Heart right ventricle (tissue), 2 donors: ENCODE results near the gene CDK4.

DNA sequence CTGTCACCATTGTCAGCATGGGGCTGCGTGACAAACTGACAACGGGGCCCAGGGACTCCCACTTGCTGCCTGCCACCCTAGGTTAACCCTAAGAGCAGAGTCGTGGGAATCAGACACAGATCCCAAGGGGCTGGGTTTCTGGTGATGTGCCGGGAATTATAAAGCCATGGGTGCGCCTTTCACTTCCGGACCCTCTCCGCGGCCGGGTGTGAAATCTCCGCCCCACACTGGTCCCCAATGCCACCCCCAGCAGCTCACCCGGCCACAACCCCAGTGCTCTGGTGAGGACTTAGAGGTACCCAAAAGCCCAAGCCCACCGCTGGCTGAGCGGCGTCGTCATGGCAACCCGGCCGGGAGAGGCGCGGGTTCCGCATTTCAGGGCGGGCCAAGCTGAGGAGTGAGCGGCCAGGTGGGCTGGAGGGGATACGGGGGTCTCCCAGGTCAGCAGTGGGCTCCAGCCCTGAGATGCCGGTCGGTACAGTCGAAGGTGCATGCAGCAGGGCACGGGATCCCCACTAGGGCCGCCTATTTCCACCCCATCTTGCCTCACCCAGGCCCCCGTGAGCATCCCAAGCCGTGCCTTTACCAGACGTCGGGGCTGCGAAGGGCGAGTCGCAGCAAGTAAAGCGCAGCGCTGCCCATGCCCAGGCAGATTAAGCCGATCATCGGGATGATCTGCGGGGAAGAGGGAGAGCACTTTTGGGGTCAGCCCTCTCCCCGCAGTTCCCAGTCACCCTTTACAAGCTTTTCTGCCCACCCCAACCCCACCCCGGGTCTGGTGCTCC is 705 bp downstream of the NDUFA4L2 start:
- PRO-cap, 2 experiments: no peak in any of the 2 experiments

- PRO-cap, 2 experiments: no peak in any of the 2 experiments
Observed at GRCh38 chr12:57255800-57256961, 5.2 kb upstream of the STAC3 start.

- PRO-cap, 2 experiments: no peak in any of the 2 experiments
Observed at GRCh38 chr12:57297640-57298311, 46.8 kb upstream of the STAC3 start.

GRCh38 chr12:57408474-57408854 is 22.4 kb downstream of the R3HDM2 start:
- PRO-cap, 2 experiments: no peak in any of the 2 experiments

DNA sequence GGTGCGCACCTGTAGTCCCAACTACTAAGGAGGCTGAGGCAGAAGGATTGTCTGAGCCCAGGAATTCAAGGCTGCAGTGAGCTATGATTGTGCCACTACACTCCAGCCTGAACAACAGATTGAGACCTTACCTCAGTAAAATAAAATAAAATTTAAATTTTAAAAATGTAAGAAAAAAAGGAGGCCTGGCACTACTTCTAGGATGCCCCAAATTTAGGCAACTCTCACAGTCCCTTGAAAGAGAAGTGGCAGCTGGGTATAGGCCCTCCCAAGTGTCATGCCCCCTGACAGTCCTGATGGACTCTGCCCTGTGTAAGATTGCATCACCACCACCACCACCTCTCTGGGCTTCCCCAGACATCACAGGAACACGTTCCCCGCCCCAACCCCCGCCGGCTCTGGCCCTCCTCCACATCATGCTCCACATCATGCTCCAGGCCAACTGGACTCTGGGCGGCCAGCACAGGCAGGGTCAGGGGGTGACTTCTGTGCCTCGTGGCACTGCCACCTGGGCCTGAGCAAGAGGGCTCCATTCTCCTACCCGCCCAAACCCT is 747 bp upstream of the INHBE start:
- PRO-cap, 2 experiments: no peak in any of the 2 experiments

DNA sequence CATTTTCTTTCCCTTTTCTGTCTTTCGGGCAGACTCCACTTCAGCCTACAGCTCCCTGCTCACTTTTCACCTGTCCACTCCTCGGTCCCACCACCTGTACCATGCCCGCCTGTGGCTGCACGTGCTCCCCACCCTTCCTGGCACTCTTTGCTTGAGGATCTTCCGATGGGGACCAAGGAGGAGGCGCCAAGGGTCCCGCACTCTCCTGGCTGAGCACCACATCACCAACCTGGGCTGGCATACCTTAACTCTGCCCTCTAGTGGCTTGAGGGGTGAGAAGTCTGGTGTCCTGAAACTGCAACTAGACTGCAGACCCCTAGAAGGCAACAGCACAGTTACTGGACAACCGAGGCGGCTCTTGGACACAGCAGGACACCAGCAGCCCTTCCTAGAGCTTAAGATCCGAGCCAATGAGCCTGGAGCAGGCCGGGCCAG is 972 bp downstream of the INHBE start:
- PRO-cap, 2 experiments: no peak in any of the 2 experiments

- PRO-cap, 2 experiments: peak in 2 of 2 experiments; most common plus-strand start chr12:57459346 (in 2); most common minus-strand start chr12:57459009 (in 2)
Observed at GRCh38 chr12:57458561-57459520, 744 bp upstream of the GLI1 start.

- PRO-cap, 2 experiments: no peak in any of the 2 experiments
Observed at GRCh38 chr12:57478923-57479494, 657 bp downstream of the ARHGAP9 start.

DNA sequence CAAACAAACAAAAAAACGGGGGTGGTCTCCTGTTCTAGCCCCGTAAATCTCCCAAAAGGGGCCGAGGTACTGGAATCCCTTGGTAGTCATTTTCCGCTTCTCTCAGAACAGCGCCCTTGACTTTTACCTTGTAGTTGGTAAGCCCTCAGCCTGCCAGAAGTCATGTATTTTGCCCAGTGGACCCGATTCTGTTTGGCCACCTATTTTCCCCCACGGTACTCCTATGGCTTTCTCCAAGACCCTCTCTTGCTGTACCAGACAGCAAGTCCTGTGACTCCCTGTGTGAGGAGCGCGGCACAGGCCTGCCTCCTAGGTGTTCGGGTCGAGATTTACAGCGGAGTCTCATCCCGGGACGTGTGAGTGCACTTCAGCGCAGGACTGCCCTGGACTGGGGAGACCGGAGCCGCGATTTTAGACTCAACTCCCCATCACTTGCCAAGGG is 1.1 kb upstream of the MBD6 start:
- PRO-cap, 2 experiments: peak in 1 of 2 experiments; most common plus-strand start position 345 of the sequence (in 1); most common minus-strand start position 272 of the sequence (in 1)

GRCh38 chr12:57545169-57545793 is 1.7 kb downstream of the DCTN2 start:
- PRO-cap, 2 experiments: no peak in any of the 2 experiments

- PRO-cap, 2 experiments: no peak in any of the 2 experiments
Observed at GRCh38 chr12:57612235-57612768, 1.1 kb downstream of the ARHGEF25 start.

DNA sequence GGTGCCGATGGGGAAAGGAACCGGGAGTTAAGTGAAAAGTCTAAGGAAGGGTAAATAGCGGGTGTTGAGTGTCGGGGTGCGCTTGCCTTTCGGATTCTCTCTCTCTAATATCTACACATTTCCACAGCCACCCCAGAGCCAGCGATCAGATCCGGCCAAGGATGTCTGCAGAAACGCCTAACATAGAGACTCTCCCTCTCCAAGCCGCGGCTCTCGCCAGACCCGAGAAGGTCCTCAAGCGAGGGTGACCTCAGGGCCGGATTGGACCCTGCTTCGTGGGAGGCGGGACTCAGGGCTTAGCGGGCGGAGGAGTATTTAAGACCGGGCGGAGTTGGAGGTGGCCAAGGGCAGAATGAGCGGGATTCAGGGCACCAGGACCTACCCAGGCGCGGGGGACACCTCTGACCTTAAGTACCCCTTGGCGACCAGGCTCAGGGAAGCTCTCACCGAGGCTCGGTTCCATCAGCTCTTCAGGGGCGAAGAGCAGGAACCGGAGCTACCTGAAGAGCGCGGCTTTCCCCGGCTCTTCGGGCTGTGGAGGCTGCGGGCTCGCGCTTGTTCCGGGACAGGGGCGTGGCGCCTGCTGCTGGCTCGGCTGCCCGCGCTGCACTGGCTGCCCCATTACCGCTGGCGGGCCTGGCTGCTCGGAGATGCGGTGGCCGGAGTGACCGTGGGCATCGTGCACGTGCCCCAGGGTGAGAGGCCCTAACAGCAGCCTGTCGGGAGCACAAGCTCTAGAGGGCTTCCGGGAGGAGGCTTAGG is 8.1 kb downstream of the ARHGEF25 start:
- PRO-cap, 2 experiments: peak in 2 of 2 experiments; most common plus-strand start position 344 of the sequence (in 2); most common minus-strand start position 208 of the sequence (in 2)

DNA sequence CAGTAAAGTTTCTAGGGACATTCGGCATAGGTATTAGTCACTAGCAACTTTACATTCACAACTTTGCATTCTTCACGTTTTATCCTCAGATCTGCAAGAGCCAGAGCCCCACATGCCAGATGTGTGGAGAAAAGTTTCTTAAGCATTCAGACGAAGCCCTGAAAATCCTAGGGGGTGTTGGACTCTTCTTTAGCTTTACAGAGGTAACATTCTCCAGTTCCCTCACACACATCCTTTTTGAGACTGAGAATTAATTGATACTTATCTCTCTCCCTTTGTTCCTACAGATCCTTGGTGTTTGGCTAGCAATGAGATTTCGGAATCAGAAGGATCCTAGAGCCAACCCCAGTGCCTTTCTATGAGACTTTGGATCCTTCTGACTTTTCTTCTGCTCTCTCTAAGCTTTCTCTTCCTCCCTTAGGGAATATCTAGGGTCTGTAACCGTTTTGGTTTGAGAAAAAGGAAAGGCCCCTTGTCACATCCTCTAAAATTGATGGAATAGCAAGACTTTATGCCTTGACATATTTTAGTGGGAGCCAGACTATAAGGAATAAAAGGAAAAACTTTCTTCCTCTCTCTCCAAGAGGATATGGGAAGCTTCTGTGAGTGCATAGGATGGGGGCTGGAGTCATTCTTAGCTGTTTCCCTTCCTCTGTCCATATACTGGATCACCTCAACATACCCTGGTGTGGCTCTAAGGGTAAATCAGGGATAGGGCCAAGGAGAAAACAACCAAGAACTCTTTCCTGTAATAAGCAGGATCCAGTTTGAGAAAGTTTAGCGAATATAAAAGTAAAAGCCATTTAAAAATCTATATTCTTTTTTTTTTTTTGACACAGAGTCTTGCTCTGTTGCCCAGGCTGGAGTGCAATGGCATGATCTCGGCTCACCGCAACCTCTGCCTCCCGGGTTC is 2.3 kb downstream of the TSPAN31 start:
- PRO-cap, 2 experiments: peak in 1 of 2 experiments; most common plus-strand start position 360 of the sequence (in 1)

DNA sequence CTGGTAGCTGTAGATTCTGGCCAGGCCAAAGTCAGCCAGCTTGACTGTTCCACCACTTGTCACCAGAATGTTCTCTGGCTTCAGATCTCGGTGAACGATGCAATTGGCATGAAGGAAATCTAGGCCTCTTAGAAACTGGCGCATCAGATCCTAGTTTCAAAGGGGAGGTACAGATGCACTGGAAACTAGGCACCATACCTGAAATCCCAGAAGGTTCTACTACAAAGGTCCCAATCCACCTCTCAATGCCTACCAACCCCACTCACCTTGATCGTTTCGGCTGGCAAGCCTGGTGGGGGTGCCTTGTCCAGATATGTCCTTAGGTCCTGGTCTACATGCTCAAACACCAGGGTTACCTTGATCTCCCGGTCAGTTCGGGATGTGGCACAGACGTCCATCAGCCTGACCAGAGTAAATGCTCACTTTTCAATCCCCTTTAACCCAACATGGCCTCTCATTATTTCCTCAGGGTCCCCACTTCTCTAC is 1.1 kb downstream of the CDK4 start:
- PRO-cap, 2 experiments: no peak in any of the 2 experiments

DNA sequence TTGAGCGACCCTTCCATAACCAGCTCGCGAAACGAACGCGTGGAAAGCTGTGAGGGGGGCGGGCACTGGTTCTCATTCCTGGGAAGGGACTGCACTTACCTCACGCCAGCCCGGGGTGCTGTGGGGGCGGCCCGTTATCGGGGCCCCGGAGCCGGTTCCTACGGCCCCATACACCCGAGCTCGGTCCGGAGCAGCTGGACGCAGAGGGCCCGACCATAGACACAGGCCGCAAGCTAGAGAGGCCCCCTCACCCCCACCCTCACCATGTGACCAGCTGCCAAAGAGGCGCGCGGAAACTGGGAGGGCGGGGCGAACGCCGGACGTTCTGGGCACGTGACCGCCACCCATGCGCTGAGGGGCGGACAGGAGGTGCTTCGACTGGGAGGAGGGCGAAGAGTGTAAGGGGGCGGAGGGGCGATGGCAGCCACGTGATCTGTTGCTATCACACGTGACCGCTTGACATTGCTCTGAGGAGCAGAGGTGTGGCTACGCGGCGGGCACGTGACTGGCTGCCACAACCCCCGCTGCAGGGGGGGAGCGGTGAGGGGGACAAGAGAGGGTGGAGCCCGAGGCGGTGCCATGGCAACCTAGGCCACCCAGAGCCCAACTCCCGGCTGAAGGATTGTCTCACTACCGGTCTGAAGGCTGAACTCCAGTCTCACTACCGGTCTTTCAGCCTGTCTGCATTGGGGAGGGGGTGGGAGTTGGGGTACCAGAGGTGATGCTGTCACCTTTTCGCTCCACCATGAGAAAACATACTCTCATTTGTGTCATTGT is at the start of gene CDK4:
Gene CDK4, minus strand, starts transcription at position 235 of the 777 bp plus-strand sequence.
- PRO-cap, 2 experiments: peak in 2 of 2 experiments; most common plus-strand start position 630 of the sequence (in 2); most common minus-strand start position 223 of the sequence (in 2)

DNA sequence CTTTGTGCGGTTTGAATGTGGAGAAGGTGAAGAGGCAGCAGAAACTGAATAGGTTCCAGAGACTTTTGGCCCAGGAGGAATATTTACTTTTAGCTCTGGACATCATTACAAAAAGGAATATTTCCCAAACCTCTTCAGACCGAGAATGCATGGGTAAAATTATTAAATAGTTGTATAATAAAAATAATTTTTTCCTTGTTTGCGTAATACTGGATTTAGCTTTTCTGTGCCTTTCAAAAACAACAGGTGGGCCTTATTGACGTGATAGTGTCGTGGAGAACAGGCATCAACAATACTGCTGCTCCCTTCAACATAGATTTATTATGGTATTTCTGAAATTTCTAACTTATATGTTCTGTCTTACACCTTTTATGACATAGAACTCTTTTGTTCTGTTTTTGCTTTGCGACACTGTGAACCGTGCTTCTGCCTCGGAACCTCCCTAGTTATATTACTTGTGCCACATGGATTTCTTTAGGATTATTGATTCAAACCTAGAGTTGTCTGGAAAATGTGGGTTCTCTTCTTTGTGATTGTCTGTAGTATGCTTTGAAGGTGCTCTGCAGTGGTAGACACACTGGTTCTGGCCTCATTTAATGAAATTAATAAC is 14.1 kb downstream of the TSFM start:
- PRO-cap, 2 experiments: no peak in any of the 2 experiments

GRCh38 chr12:57929364-57929814 is 12.0 kb upstream of the ATP23 start:
- PRO-cap, 2 experiments: no peak in any of the 2 experiments

DNA sequence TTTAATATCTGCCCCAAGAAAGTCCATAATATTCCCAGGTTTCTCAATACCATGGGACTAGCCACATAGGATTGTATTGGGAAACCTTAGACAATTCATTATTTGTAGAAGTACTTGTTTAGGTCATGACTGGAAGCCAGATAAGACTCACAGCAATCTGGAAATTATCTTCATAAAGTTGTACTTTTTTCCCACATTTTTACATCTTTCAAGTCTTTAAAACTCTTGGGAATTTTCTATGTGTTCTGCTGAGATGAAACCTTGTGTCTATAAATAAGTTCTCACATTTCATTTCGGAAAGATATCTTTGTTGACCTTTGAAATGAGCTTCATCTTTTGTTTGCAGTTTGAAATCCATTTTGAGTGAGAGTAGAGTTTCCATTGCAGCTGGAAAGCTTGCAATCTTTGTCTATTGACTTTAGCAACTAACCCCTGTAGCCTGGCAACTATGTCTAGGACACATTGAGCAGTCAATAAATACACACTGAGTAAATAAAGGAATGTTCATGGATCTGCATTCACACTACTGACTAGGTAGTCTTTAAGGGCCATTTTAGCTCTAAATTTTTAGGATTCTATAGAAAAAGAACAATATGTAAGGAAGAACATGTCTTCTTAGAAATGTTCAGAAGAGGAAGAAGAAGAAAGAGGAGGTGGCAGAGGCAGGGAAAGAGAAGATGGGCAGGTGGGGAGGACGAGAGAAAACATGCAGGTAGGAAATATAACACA is 154.4 kb downstream of the LRIG3 start:
- PRO-cap, 2 experiments: no peak in any of the 2 experiments

GRCh38 chr12:58912873-58913523 is 7.3 kb downstream of the LRIG3 start:
- PRO-cap, 2 experiments: no peak in any of the 2 experiments

DNA sequence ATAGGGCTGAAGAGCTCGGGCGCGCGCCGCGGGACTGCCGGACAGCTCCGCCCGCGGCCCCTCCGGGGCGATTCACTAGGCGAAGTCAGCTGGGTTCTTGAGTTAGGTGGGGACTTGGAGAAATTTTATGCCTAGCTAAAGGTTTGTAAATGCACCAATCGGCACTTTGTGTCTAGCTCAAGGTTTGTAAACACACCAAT is 674.2 kb downstream of the SLC16A7 start:
- PRO-cap, 2 experiments: no peak in any of the 2 experiments